Heart right ventricle (tissue), 2 donors: ENCODE measurements around a stretch of chr5.

DNA sequence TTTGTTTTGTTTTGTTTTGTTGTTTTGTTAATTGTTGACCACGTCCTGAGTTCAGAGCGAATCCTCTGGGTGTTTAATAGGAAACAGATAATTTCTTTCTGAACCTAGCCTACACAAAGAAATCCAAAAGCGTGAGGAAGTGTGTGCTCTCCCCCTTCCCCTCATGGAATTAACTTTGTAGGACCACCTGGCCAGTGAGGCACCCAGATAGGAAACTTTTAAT is 866 bp downstream of the ERAP1 start:
- PRO-cap, 2 experiments: no peak in any of the 2 experiments

GRCh38 chr5:96885632-96886481 is 9.6 kb downstream of the ERAP2 start:
- PRO-cap, 2 experiments: no peak in any of the 2 experiments

GRCh38 chr5:96962471-96963015 is 26.7 kb downstream of the LNPEP start:
- PRO-cap, 2 experiments: no peak in any of the 2 experiments

- PRO-cap, 2 experiments: no peak in any of the 2 experiments
Observed at GRCh38 chr5:97033207-97034048, 97.5 kb downstream of the LNPEP start.

- PRO-cap, 2 experiments: no peak in any of the 2 experiments
Observed at GRCh38 chr5:97178678-97179259, 4.3 kb downstream of the RIOK2 start.

- PRO-cap, 2 experiments: no peak in any of the 2 experiments
Observed at GRCh38 chr5:97193403-97194103, 10.5 kb upstream of the RIOK2 start.

DNA sequence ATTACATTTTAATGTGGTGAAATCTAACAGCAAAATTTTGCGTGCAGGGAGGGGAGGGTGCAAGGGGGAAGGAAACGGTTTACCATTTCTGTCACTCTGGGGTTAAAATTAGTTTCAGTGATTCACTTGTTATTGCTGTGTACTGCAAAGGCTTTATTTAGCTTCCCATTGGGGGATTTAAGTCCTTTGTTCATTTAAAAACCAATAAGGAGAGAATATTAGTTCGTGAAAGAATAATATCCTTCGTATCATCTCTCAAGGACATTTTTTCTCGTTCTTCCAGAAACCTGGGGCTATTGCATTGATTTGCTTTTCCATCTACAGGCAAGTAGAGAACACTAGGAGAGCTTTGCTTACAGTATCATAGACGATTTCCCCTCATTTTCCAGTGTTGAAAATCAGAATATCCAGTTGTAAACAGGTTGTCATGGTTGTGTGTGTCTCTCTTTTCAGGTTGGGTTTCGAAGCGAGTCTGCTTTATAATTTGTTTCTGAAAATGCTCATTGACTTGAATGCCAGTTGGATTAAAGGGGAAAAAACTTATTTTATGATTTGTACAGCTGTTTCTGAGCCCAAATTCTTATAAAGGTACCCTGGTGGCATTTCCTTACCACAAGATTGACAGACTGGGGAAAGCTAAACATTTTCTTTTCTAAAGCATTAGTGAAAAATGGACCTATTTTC is 667.6 kb upstream of the RGMB start:
- PRO-cap, 2 experiments: no peak in any of the 2 experiments

DNA sequence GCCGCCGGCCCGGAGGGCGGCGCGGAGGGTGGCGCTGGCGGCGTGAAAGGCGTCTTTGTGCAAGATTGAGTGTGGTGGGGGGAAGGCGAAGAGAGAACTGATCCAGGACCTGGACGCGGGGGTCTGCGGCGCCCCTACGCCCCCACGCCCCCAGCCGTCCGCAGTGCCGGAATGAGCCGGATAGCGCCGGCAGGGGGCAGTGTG is 4.5 kb upstream of the RGMB start:
- PRO-cap, 2 experiments: no peak in any of the 2 experiments

DNA sequence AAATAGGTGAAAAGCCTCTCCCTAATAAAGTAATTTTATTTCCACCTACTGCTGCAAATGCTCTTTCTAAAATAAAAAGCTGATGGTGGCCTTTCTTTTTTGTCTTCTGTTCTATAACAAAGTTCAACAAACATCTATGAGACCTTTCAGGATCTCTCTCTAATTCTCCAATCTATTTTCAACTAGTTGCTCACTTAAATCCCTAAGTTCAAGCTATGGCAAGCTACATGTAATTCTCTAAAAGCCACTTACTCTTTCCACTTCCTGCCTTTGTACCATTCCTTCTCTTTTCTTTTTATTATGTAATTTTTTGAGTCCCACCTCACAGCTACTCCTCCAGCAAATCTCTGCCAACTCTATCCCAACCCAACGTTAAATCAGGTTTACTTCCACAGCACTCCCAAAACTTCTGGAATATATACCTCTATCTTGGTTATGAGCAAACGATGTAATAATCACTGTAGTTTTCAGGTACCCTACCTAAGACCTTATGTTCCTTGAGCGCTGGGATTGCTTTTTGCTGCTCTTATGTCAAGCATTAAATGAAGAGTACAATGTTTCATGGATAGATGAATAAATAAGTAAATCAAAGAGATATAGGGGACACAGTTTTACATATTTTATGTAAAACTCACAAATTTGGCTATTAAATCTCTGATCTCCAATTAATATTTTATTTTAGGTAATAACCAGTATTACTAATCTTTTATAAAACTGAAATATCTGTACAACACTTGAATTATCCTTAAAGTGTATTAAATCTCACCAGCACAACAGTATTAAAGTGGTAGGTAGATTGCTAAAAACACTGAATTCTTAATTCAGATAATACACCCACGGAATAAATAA is 20.6 kb downstream of the CHD1 start:
- PRO-cap, 2 experiments: no peak in any of the 2 experiments

- PRO-cap, 2 experiments: peak in 1 of 2 experiments; most common plus-strand start chr5:98928755 (in 1); most common minus-strand start chr5:98928760 (in 1)
Observed at GRCh38 chr5:98928588-98928821, 302 bp downstream of the CHD1 start.

- PRO-cap, 2 experiments: no peak in any of the 2 experiments
Observed at GRCh38 chr5:98939075-98939839, 10.4 kb upstream of the CHD1 start.

DNA sequence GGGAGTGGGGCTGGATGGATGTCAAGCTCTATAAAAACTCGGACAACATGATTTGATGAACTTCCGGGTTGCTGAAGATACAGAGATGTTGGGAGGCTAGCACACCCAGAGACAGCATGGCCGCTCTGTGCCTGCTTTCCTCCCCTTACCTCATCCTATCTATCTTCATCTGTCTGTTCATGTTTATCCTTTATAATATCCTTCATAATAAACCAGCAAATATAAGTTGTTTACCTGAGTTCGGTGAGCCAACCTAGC is 18.7 kb upstream of the CHD1 start:
- PRO-cap, 2 experiments: no peak in any of the 2 experiments

DNA sequence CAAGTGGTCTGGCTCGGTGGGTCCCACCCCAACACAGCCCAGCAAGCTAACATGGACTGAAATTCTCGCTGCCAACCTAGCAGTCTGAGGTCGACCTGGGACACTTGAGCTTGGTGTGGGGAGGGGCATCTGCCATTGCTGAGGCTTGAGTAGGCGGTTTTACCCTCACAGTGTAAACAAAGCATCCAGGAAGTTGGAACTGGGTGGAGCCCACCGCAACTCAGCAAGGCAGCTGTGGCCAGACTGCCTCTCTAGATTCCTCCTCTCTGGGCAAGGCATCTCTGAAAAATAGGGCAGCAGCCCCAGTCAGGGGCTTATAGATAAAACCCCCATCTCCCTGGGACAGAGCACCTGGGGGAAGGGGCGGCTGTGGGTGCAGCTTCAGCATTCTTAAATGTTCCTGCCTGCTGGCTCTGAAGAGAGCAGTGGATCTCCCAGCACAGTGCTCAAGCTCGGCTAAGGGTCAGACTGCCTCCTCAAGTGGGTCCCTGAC is 109.0 kb upstream of the CHD1 start:
- PRO-cap, 2 experiments: no peak in any of the 2 experiments

DNA sequence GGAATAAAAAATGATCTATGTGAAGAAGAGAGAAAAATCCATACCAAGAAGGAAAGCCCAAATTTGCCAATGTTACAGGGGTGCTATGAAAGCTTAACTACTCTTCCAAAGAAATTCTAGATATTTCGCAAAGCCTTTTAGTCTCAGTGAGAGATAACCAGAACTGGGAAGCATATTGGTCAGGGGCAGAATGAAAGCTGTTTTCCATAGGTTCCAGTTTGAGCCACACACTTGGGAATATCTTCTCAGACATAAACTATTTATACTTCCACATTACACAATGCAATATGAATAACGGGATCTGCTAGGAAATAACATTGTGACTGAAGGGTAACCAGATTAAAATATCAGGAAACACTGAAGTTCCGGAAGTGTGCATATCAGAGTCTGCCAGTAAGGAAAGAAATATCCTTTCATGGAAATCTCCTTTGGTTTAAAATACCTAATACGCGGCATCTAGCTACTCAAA is 56.4 kb downstream of the ST8SIA4 start:
- PRO-cap, 2 experiments: peak in 1 of 2 experiments; most common plus-strand start position 288 of the sequence (in 1); most common minus-strand start position 315 of the sequence (in 1)

GRCh38 chr5:100852907-100853605 is 50.0 kb downstream of the ST8SIA4 start:
- PRO-cap, 2 experiments: no peak in any of the 2 experiments

- PRO-cap, 2 experiments: peak in 2 of 2 experiments; most common plus-strand start chr5:100901101 (in 2); most common minus-strand start chr5:100900925 (in 1)
Observed at GRCh38 chr5:100900760-100901453, 2.2 kb downstream of the ST8SIA4 start.

GRCh38 chr5:102130860-102131370 is 165.2 kb downstream of the SLCO4C1 start:
- PRO-cap, 2 experiments: no peak in any of the 2 experiments

DNA sequence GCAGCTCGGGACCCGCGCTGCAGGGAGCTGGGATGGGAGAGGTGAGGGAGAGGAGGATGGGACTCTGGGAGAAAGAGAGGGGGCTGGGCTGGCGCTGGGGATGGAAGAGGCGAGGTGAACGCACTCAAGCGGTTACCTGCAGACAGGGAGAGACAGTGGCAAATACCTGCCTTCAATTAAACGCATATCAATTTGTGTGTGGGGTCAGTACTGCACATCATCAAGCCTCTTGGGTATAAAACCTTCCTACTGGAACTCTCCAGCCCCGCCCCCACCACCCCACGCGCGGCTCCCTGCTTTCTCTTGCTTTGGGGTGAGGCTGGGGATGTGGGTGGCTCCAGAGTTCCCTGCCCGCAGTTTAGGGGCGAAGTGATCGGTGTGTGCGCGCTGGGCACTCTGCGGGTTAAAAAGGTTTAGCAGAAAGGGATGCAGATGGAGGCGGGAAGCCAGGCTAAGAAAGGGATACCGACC is 1.0 kb upstream of the PAM start:
- PRO-cap, 2 experiments: no peak in any of the 2 experiments

DNA sequence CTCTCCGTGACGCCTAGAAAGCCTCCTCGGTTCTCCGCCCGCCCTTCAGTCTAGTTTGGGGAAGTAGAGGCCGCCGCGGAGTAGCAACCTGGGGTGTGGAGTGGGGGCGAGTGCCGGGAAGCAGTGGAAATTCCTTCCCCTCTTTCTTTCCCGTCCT is 514 bp downstream of the PAM start:
- PRO-cap, 2 experiments: peak in 1 of 2 experiments; most common minus-strand start position 52 of the sequence (in 1)

GRCh38 chr5:102983319-102983898 is 136.5 kb downstream of the GIN1 start:
- PRO-cap, 2 experiments: no peak in any of the 2 experiments